Cardiac atrium fibroblast (primary cell): Measurements from ENCODE around the genes LITAFD and NUBP1.

DNA sequence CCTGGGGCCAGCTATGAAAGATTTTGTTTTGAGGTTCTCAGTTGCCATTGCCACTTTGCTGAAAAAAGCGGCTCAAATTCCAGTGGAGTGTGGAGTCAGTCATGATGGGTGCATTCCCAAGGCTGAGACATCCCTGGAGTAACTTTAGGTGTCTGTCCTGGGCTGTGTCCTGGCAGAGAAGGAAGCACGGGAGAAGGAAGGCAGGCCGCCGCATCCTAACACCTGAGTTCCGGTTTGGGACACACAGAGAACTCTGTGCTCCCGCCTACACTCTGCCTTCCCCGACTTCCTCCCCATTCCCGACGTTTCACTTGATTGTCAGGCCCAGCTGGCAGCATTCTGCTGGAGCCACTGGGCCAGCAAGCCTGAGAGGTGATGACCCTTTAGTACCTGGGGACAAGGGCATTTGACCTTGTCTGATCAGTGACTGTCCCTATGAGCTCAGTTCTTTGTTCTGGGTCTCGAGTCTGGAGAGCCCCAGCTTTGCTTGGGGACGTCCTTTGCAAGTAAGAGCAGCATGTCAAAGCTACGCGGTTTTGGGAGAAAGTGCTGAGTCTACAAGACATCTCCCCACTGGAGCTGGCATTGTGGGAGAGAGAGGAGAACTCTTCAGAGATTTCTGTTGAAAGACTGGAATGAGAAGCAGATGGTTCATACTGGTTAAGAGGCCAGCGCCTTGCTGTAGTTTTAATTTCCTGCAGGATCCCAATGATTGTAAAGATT, 20.4 kb downstream of the ABAT start:
- RAMPAGE, long total RNA: no peak

GRCh38 chr16:8832588-8833202, 35.1 kb downstream of the PMM2 start:
- RAMPAGE, long total RNA: no peak

GRCh38 chr16:8882134-8882605, at the start of gene LITAFD:
Gene LITAFD, plus strand, starts transcription at chr16:8882351.
- RAMPAGE, long total RNA: no peak

DNA sequence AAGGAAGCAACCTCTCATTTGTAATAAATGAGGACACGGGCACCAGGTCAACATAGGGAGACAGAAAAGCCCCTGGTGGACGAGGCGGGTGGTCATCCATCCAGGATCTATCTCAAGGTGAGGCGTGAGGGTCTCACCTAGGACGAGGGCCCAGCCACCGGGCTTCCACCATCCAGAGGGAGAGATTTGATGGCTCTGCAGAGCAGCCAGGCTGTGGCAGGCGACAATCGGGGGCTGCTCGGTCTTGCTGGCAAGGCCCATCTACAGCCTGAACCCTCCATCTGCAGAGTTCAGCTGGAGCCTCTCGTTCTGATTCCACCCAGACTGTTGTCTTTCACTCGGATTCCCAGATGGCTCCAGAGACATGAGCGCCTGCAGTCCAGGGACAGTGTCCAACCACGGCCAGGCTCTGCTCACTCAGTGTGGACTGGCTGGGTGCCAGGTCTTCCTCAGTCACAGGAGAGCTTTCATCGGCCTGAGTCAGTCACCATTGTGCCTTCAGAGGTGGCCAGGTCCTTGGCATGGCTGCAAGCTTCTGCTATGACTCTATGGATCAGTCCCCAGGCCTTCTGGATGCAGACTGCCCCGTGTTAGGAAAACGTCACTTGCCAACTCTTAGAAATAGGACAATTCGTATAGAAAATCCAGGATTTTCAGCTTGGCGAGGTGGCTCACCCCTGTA, 5.9 kb downstream of the LITAFD start:
- RAMPAGE, long total RNA: no peak

DNA sequence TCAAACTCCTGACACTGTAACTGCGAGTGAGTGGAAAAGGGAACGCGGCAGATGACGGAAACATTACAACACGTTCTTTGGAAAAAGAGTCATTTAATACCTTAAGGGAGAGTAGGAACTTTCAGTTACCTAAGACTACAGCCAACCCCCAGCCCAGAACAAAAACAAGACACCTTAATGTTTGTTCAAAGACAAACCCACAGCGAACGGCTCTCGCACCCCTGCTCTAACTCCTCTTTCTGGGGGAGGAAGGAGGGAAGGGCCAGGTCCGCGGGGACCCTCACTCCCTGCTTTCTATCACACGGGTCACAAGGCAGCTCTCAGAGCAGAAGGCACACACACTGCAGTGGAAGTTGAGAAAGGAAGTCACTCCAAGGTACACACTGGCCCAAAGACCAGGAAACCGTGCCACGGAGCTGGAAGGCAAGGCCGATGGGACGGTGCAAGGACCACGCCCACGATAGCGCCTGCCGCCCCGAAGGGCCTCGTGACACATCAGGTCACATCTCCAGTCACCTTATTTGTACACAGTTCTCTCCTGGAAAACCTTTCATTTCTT, 9.9 kb downstream of the LITAFD start:
- RAMPAGE, long total RNA: no peak

GRCh38 chr16:8908729-8909337, 26.7 kb downstream of the LITAFD start:
- RAMPAGE, long total RNA: no peak

- RAMPAGE, long total RNA: no peak
These were observed 5.2 kb downstream of the USP7 start for GRCh38 chr16:8958198-8959187.

DNA sequence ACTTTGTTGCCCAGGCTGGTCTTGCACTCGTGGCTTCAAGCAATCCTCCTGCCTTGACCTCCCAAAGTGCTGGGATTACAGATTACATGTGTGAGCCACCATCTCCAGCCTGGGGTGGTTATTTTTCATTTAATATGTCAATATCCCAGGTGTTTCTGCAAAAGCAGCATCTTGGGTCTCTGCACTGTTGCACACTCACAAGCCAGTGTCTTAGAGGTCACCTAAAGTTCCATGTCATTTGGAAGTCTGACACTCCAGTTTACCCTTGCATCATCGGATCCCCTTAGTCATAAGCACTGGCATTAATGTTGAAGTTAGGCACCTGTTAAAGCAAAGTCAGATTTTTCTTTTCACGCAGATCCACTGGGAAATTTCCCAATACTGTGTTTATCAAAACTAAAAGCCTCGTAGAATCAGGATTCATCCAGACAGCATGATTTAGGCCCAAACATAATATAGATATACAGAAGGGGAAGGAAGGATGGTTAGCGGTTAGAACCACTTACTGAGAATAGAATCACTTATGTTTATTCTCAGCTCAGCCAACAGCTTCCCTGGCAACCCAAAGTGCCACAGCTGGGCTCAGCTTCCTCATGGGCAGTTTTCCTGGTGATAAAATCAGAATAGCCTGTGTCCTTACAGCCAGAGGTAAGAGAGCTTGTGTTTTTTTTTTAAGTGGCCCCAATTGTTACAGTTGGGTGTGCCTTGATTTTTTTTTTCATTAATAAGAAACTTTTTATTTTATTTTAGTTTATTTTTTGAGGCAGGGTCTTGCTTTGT, 30.1 kb upstream of the HAPSTR1 start:
- RAMPAGE, long total RNA: no peak

DNA sequence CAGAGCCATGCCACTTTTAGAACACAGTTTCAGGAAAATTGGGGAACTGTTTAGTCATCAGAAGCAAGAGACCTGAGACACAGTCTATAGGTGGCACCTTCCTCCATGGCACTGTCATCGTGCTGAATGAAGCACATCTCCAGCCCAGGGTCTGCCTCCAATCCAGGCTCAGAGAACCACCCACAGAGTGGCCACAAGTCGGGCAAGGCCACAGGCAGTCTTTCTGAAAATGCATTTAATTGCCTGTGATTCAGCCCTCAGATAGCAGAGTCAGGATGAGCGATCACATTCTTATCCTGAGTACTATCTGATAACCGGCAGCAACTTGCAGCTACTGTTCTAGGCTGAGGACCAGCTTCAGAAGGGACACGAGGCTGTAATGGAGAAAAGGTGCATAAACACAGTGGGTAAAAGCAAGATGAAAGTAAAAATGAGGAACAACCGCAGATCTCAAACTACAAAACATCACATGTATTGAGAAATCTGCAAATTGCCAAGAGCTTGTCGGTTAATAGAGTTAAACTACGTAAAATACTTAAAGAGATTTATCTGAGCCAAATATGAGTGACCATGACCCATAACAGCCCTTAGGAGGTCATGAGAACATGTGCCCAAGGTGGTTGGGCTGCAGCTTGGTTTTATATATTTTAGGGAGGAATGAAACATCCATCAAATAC, 14.1 kb upstream of the HAPSTR1 start:
- RAMPAGE, long total RNA: no peak

DNA sequence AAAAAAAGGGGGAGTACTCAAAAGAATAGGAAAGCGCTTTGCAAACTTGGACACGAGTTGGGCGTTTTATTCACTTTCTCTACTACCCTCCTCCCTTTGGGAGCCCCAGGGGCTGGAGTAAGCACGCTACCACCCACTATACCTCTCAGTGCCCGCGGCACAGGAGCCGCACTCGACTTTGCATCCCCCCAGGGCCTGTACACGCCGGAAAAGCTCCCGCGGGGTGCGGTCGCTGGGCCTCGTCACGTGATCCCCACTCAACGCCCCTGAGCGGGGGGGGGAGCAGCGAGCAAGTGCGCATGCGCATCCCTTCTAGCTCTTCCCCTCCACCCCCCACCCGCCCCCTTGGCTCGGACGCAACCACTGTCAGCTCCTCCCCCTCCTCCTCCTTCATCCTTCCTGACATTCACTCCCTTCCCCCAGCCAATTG, 444 bp upstream of the HAPSTR1 start:
- RAMPAGE, long total RNA: no peak

- RAMPAGE, long total RNA: no peak
These were observed 2.4 kb downstream of the HAPSTR1 start for GRCh38 chr16:9093840-9094227.

GRCh38 chr16:9109172-9110328, 18.1 kb downstream of the HAPSTR1 start:
- RAMPAGE, long total RNA: no peak

- RAMPAGE, long total RNA: no peak
These were observed 450.6 kb downstream of the HAPSTR1 start for GRCh38 chr16:9541697-9542702.

GRCh38 chr16:10405222-10405841, 19.5 kb downstream of the ATF7IP2 start:
- RAMPAGE, long total RNA: no peak

DNA sequence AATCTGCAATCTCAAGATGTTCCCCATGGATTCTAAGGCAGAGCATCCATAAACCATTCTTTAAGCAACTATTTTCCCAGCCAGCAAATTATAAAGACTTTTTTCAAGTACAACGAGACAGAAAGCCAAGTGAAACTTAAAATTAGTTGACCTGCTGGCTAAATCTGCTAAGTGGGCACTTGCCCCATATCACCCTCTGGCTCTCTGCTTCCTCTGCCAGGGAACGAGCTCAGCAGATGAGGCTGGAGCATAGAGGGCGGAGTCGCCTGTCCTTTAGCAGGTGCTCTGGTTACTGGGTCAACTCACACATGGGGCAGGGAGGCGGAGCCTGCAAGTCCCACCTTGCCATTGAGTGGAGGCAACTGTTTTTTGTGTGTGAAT, 62.6 kb downstream of the EMP2 start:
- RAMPAGE, long total RNA: no peak

- RAMPAGE, long total RNA: no peak
These were observed 48.1 kb downstream of the EMP2 start for GRCh38 chr16:10531958-10533063.

DNA sequence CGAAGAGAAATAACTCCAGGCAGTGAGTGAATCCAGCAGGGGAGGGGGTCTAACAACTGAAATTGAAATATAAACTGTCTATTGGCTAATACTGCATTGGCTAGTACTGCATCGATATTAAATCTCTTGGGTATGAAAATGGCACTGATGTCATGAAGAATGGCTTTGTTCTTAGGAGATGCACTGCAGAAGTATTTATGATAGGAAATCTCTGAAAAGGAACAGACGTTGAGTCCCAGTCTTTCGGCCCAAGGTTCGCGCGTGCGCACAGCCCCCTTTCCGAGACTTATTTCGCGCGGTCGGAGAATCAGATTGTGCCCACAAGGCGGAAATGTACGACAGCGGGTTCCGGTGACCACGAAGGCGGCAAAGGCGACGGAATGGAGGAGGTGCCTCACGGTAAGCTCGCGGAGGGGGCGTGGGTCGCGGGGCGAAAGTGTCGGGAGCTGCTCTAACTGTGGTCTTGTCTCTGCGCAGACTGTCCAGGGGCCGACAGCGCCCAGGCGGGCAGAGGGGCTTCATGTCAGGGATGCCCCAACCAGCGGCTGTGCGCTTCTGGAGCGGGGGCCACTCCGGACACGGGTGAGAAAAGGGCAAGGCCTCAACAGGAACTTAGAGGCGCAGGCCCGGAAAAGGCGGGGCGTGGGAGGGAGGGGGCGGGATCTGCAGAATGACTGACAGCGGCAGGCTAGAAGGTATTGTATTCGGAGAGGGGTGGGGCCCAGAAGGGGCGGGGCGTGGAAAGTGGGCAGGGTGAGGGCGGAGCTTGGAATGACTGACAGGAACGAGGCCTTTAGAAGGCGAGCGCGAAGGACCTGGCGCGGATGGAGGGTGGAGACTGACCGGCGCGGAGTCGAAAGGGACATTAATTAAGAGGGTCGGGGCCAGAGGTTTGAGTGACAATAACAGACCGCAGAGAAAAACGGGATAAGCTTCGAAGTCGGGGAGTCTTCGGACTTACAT, at the start of gene NUBP1:
Gene NUBP1, plus strand, starts transcription at position 359 of the 963 bp plus-strand sequence.
- RAMPAGE, long total RNA: start-site peak on the plus strand centred at position 362 of the sequence, 56 bp wide, 18 and 26 reads in 2 replicates

DNA sequence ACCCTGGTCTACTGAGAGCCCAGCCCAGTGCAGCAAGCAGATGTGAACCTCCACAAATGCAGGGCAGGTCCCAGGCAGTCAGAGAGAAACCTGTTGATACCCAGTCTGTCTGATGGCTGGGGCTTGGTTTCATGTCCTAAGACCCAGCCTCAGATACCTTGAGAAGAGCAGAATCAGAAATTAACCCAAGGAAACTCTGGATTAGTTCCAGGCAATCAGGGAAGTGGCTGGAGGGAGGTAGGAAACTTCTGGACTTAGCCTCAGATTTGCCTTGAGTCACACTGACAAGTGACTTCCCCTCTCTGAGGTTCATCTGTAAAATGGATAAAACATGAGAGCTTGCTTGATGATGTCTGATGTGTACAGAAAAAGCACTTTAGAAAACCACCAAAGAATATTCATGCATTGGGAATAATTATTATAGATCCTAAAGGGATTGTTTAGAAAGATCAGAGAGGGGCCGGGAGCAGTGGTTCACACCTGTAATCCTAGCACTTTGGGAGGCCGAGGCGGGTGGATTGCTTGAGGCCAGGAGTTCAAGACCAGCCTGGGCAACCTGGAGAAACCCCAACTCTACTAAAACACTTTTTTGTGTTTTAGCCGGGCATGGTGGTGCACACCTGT, 3.6 kb downstream of the CIITA start:
- RAMPAGE, long total RNA: no peak

GRCh38 chr16:10938865-10939454, 3.3 kb downstream of the DEXI start:
- RAMPAGE, long total RNA: no peak

- RAMPAGE, long total RNA: no peak
These were observed 1.9 kb downstream of the CLEC16A start for GRCh38 chr16:10946237-10946734.